Bronchus fibroblast of lung (primary cell): ENCODE results near the genes C15orf61 and PAQR5.

DNA sequence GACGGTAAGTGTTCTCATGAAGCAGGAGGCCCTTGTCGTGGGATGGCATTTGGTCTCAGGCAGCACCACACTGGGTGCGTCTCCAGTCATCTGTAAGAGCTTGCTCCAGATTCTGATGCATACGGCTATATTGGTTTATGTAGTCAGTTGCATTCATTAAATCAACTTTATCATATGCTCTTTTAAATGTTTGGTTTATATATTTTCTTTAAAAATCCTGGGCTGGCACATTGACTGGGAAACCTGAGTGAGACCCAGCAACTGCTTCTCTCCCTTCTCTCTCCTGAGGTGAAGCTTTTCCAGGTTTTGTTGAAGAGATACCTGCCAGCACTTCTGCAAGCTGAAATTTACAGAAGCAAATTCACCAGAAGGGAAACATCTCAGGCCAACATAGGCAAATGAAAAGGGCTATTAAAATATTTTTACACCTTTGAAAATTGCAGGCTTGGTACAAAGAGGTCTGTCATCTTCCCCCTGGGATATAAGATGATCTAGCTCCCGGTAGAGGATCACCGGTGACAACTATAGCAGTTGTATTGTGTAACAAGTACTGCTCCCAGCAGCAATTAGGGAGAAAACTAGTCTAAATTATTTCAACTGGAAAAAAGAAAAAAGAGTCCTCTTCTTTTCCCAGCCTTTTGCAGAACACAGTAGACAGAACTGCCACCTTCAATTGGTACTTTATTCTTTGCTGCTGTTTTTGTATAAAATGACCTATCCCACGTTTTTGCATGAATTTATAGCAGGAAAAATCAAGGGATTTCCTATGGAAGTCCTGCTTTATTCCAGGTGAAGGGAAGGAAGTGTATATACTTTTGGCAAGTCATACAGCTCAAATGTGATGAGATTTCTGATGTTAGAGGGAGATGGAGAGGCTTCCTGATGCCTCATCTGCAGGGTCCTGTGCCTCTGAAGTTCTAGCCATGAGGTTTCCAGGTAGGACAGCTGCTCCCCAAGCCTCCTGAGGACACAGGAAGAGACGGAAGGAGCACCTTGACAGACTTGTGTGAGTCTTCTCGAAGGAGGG, 62.8 kb downstream of the AAGAB start:
- RAMPAGE, long total RNA = no peak

DNA sequence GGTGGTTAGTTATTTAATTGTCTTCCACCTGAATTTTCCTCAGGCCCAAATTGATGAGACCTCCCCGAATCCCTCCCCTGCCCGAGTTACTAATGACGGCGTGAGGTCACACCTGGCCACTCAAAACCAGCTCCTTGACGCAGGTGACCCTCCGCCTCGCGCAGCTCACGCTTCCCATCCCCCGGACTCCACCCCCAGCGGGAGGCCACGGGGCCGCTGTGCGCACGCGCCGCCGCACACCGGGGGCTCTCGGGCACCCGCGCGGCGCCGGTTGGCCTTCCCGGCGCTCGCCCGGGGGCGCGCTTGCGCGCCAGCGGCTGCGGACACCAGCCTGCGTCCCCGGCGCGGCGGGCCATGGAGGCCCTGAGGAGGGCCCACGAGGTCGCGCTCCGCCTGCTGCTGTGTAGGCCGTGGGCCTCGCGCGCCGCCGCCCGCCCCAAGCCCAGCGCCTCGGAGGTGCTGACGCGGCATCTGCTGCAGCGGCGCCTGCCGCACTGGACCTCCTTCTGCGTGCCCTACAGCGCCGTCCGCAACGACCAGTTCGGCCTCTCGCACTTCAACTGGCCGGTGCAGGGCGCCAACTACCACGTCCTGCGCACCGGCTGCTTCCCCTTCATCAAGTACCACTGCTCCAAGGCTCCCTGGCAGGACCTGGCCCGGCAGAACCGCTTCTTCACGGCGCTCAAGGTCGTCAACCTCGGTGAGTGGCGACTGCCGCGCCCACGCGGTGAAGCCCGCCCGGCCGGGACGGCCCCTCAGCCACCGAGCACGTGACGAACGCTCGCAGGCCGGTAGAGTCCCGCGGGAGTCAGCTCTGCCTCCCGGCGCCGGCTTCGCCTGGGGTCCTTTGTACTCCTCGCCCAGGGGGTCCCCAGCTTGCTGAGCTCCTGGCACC, at the start of gene C15orf61:
C15orf61 (plus strand) TSS at position 237 of the 895 bp plus-strand sequence.
- RAMPAGE, long total RNA = no peak

- RAMPAGE, long total RNA = no peak
Observed at GRCh38 chr15:67834644-67835013, 9.3 kb downstream of the SKOR1 start.

- RAMPAGE, long total RNA = no peak
Observed at GRCh38 chr15:67925049-67925799, 99.9 kb downstream of the SKOR1 start.

- RAMPAGE, long total RNA = no peak
Observed at GRCh38 chr15:68110462-68110754, 56.3 kb downstream of the PIAS1 start.

DNA sequence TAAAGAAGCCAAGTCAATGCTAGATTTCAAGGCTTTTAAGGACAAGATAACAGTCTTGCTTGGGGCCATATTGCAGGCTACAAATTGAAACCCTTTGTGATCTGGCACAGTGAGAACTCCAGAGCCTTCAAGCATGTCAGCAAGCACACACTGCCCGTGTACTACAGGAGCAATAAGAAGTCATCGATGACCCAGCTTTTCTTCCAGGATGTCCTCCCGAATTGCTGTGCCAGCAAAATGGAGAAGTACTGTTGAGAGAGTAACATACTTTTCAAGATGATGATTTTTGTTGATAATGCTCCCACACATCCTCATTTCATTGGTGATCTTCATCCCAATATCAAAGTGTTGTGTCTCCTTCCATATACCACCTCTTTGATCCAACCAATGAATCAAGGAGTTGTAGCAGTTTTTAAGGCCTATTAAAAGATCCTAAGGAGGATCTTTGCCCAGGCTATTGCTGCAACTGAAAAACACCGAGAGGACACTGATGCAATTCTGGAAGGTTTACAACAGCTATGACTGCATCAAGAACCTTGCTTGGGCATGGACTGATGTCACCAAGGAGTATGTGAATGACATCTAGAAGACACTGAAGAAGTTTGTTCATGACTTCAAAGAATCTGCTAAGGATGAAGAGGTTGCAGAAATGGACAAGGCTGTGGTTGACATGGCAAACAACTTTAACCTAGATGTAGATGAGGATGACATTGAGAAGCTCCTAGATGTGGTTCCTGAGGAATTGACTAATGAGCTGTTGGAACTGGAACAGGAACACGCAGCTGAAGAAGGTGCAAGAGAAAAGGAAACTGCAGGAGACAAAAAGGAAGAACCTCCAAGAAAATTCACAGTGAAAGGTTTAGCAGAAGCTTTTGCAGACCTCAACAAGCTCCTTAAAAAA, 20.1 kb downstream of the CALML4 start:
- RAMPAGE, long total RNA = no peak

DNA sequence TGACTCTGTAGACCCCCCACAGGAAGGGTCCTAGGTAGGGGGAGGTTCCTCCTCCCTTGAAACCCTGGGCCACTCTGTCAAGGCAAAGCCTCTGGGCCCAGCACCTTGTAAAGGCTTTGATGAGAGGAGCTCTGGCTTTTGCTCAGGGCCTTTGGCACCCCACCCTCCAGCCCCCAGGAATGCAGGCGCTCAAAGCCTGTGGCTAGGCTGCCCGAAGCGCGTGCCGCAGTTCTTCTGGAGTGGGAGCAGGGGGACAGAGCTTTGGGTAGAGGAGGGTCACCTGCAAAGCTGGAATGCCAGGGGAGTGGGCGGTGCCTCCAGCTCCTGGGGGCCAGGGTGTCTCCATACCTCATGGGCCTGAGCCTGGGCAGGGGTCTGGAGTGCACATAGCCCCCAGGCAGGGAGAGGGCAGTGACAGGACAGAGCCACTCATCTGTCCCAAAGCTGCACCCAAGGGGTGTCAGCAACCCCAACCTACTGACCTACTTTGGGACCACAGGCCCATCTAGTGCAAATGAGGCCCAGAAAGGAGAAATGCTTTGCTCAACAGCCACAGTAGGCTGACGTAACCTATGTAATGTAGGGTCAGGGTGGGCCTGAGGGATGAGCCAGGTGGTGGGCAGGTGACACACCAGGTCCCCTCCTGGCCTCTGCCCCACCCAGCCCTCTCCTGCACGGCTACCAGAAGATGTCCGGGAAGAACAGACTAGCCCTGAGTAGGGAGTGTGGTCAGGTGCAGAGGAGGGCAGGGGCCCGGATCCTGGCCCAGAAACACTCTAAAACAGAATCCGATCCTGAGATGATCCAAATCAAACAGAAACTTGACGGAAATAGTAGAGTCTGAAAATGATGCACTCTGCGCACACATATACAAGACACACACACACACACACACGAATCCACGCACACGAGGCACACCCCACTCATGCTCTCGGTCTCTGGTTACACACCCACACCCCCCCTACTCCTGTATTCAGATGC, 2.3 kb upstream of the CALML4 start:
- RAMPAGE, long total RNA = no peak

- RAMPAGE, long total RNA = no peak
Observed at GRCh38 chr15:68228317-68229044, 1.0 kb downstream of the CLN6 start.

DNA sequence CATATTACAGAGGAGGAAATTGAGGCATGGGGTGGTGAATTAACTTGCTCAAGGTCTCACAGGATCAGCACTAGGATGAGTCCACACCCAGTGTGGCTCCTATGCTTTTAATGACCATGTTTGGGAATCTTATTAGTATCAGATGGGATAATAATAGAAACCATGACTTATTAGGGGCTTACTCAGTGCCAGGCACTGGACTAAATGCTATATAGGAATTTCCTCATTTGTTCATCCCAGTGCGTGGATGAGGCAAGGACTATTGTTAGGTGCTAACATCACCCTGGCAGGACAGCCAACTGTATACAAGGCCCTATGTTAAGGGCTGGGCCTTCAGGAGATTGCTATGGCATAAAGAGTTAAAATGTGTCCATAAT, 4.8 kb upstream of the FEM1B start:
- RAMPAGE, long total RNA = no peak

DNA sequence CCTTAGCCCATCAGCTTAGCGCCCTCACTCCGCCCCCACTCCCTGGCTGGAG, 205 bp upstream of the FEM1B start:
- RAMPAGE, long total RNA = no peak

DNA sequence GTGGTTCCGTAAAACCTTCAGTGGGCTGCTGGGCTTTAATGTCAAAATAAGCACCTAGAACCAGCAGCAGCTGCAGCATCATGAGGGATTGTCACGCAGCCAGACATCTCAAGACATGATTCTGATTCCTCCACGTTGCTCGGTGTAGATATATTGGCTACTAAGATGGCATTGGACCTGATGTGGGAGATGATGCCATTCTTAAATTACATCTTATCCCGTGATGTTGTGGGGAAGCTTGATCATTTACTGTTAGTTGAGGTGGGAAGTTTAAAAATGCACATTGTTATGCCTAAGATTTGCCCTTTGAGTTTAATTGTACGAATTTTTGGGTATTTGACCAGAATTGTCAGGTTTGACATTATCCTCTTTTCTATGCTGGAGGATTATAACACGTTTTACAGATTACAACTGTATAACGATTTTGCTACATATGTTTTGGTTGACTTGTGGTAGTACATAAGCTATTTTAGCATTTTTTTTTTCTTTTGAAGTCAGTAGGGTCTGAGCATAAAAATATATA, 1.6 kb downstream of the FEM1B start:
- RAMPAGE, long total RNA = no peak

DNA sequence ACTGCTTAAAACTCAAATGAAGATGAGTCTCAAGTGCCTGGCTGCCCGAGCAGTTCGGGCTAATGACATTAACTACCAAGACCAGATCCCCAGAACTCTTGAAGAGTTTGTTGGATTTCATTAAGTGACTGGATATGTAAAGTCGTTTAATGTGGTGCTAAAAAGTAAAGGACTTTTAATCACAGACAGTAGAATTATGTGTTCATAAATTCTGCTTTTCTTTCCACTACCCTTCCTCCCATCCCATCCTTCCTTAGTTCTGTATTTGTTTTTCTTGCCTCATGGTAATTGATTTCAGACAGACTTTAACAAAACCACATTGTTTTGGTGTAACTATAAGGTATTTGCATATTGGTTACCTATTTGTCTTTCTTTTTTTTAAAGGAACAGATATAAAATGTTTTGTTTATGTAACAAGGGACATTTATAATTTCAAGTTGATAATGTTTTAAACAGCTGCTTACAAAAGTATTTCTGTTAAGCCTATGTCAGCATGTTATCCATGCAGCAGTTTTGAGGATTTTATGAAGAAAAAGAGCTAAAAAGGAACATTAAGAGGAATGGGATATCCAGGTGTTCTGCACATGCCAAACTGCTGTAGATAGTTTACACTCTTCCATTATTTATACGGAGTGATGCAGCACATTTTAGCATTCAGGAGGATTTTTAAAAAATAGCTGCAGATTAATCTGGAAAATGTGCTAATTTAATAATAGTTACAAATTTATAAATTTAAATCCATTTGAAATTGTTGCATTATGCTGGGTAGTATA, 13.8 kb downstream of the FEM1B start:
- RAMPAGE, long total RNA = no peak

GRCh38 chr15:68360382-68361248, 71.3 kb downstream of the ITGA11 start:
- RAMPAGE, long total RNA = no peak

GRCh38 chr15:68492684-68493317, 60.8 kb upstream of the ITGA11 start:
- RAMPAGE, long total RNA = no peak

DNA sequence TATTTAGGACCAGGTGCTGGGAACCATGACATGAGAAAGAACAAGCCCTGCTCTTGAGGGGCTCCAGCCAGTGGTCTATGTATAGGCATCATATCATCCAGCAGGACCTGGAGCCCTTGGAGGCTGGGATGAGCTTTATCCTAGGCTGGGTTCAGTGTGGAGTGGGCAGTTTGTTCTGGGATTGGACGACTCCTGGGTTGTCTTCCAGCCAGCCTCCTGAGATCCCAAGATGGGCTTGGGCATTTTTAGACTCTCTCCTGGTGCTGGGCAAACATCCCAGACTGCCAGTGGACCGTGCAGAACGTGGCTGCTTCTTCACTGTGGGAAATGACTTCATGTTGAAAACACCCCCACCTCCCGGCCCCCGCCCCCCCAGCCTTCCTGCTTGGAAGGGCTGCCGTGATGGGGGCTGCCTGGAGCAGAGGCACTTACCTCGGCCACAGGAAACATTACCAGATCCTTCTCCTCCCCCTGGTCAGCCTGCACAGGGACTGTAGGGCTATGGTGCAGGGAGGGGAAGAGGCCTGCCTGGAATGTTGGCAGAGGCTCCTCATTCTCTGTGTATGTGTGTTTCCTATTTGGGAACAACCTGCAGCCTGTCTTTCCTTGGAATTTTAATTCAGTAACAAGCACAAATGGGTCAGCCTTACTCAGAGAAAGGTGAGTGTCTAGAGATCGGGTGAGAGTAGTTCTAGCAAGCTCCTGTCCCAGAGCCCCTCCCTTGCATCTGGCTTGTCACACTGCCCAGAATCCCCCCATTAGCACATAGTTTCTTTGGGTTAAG, 90.9 kb downstream of the ANP32A start:
- RAMPAGE, long total RNA = no peak

- RAMPAGE, long total RNA = no peak
Observed at GRCh38 chr15:68787543-68788088, 33.1 kb downstream of the ANP32A start.

GRCh38 chr15:68818092-68818348, 2.7 kb downstream of the ANP32A start:
- RAMPAGE, long total RNA = no peak

- RAMPAGE, long total RNA = no peak
Observed at GRCh38 chr15:69080467-69081705, 66.4 kb downstream of the NOX5 start.

GRCh38 chr15:69117222-69117912, 43.1 kb upstream of the GLCE start:
- RAMPAGE, long total RNA = no peak

DNA sequence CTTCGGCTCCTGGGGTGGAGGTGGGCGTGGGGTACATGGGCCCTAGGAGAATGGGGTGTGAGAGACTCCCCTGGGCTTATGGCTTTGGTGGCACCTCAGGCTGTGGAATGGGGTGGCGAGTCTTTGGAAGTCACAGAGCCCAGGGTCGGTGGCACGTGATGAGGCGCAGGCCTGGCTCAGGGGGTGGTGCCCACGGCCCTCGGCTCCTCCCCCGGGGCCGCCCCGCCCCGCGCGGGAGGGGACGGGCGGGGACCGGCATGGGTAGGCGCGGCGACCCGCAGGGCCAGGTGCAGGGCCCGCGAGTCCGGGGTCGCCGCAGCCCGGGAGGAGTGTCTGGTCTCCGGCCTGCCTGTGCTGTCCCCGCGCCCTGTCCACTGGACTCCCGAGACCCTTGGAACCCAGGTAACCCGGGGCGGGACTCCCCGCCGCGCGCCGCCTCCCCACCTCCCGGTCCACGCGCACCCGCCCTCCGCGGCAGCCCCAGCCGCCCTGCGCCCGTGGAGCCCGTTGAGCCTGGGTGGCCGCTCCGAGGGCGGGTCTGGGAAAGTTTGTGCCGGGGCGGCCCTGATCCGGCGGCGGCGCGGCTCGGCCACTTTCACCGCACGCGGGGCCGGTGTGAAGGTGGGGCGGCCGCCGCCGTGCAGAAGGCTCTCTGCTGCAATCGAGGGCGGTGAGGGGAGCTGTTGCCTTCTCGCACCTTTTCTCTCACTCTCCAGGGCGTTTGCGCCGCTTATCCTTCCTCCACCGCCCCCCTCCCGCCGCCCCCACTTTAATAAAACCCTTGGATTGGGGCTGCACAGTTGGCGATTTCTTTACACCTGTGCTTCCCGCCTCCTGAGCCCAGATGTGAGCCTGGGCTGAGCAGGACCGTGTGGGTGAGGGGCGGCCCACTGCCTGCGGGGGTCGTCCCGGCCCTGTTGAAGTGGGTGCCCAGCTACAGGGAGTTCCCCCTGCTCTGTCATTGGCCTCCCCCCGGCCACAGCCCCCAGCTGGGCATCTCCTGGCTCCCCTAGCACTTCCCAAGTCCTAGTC, at the start of gene PAQR5:
PAQR5 (plus strand) TSS at position 258 of the 1,032 bp plus-strand sequence.
- RAMPAGE, long total RNA = start-site peak on the plus strand centred at position 243 of the sequence, 36 bp wide, 29 and 24 reads in 2 replicates